ENCODE measurements around the gene KCTD10.

- RRBS, result no CpG with 5 or more reads among the region's 3 CpGs
Observed at GRCh38 chr12:108565191-108565516, 2.8 kb downstream of the ISCU start.

- RRBS, result no CpG with 5 or more reads among the region's 8 CpGs
Observed at GRCh38 chr12:108641938-108642523, 8.3 kb upstream of the SELPLG start.

- RRBS, result no CpG with 5 or more reads among the region's 6 CpGs
Observed at GRCh38 chr12:108646277-108646788, 12.6 kb upstream of the SELPLG start.

DNA sequence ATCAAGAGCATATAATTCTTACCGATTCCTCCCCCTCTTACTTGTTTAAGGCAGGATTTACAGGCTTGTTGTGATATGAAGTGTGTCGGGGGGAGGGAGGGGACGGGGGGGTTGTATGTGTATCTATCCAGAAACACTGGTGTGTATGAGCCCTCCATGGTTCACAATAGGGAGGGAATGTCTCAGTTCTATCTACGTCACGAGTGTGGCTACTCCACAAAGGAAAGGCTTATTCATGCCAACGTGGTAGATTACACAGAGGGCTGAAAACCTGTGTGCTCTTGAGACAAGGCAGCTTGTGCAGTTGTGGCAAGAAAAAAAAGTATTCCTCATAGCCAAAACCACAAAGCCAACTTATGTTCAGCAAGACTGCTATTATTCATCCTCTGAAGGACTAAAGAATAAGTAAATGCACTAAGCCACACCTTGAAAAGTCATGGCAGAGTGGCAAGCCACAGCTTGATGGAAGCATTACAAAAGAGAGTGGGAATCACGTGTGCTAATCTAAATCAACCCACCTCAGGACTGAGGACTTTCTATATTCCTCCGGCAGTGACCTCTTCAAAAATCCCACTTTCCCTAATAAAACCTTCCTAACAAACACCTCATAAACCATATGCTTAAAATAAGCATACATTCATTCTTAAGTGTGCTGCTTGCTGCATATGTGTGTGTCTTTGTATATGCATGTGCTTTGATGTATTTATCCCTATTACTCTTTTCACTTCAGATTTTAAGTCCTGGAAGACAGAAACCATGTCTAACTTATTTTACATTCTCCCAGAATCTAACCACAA lies 34.8 kb downstream of the CORO1C start:
- RRBS, result no CpG with 5 or more reads among the region's 8 CpGs

DNA sequence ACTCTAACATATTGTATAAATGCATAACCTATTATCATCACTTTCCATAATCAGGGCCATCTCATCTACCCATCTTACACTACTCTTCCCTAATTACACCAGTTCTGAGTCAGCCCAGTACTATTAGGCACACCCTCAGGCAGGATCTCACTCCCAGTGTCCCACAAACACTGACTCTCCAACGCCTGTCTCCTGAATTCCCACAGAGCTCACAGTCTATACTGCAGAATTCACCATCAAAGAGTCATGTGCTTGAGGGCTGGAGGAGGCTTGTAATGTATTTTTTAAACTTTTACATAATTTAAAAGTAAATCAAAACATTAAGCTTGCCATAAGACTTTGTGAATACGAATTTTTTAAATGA lies 10.1 kb downstream of the CORO1C start:
- RRBS, result no CpG with 5 or more reads among the region's 2 CpGs

DNA sequence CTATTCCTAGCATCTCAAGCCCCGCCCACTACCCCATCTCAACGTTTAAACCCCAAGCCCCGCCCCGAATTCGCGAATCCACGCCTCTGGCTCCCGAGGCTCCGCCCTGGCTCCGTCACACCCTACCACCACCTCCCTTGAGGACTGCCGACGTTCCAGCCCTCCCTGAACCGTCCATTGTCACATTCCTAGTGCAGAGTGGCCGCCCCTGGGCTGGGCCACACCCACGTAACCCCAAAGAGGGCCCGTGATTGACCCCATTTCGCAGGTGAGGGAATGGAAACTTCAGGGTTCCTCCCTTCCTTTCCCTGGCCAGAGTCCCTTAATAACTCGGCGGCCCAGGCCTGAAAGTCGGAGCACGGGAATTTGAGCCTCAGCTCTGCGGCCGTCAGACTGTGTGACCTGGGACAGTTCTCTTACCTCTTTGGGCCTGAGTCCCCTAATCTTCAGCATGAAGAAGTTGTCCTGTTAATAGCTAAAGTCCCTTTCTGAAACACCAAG lies 806 bp upstream of the CORO1C start:
- RRBS, result no CpG with 5 or more reads among the region's 23 CpGs

DNA sequence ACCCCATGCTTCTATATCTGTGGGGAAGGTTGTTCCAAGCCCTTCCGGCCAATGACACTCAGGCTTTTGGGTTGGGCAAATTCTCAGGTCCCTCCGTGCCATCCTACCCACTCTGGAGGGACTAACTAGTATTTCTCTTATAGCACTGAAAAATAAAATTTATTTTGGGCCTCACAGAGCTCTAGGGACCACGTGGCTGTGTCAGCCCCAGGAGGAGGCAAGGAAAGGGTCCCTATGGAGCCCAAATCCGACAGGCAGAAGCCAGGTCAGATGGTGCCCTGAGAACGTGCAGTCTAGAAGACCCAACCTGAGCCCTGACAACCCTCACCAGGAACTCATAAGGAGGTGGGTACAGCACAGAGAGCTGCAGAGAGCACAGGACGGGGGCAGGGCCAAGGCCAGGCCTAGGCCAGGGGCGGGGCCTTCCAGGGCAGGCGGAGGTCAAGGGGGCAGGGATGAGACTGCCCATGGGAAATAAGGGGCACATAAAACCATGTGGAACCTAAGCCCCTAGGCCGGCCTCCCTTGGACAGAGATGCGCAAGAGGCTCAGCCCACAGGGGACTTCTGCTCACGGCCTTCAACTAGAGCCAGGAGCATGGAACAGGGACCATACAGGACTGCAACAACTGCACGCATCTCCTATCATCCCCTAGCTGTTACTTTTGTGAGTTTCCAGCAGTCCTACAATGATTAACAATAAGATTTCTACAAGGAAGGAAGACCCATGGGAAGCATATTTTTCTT lies 45.1 kb downstream of the SSH1 start:
- RRBS, result no CpG with 5 or more reads among the region's 12 CpGs

- RRBS, result no CpG with 5 or more reads among the region's 16 CpGs
Observed at GRCh38 chr12:108838027-108838836, 19.2 kb downstream of the SSH1 start.

DNA sequence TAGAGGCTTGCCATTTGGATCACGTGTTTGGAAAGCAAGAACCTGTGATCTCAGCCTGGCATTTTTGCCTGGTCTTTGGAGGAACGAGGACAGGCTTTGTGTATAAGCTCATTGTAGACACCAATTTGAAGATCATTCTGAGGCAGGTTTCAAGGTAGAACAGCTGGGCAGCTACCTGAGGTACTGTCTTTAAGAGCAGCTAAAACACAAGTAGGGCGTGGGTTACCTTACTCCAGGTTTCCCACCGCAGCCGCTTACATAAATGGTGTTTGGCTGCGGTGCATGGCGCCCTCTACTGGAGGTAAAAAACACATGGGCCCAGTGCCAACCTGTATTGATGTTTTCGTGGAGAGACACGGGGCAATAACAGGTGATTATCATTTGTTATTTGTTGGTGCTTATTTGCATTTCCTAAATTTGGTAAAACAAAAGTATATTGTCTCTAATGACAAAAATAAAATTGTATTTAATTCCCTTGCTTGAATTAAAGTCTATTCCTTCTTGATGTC lies 69.8 kb downstream of the SVOP start:
- RRBS, result no CpG with 5 or more reads among the region's 9 CpGs

GRCh38 chr12:109099244-109099762 lies 1.9 kb downstream of the UNG start:
- RRBS, result no CpG with 5 or more reads among the region's 5 CpGs

- RRBS, result no CpG with 5 or more reads among the region's 13 CpGs
Observed at GRCh38 chr12:109124817-109125479, 8.6 kb downstream of the ACACB start.

- RRBS, result no CpG with 5 or more reads among the region's 3 CpGs
Observed at GRCh38 chr12:109288560-109289078, 20.5 kb downstream of the FOXN4 start.

DNA sequence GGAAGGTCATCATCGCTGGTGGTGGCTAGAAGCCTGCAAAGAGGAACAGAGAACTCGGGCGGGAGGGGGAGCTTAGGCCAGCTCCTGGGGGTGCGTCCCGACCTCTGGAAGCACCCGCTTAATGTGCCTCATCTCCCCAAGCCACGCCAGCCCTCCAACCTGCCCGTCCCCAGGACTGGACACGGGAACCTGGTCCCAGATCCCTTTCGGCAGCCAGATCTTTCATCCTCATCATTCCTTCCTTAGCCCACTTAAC lies 18.9 kb downstream of the FOXN4 start:
- RRBS, result no CpG with 5 or more reads among the region's 10 CpGs

GRCh38 chr12:109388969-109389632 lies 41.4 kb downstream of the MYO1H start:
- RRBS, result no CpG with 5 or more reads among the region's 9 CpGs

- RRBS, result 2% methylated on average over 11 of the region's 48 CpGs
Observed at GRCh38 chr12:109476409-109477544, at the start of gene KCTD10. Gene KCTD10, minus strand, starts transcription at chr12:109477300.

DNA sequence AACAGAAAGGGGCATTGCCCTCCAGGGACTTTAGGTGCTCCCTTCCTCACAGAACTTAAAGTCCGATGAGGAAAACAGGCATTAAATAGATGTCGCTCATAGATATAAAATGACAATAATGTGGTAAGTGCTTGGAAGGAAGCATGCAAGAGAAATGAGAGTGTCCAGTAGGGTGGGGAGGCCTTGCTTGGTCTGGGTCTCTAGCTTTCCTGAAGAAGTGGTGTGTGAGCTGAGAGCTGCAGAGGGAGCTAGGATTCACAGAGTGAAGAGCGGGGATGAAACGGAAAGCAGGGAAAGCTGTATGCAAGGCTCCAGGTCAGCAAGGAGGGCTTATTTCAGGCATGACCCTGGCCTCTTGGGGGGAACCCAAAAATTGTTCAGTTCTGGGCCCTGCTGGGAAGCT lies 11.7 kb downstream of the UBE3B start:
- RRBS, result no CpG with 5 or more reads among the region's 4 CpGs

- RRBS, result no CpG with 5 or more reads among the region's 3 CpGs
Observed at GRCh38 chr12:109574757-109575072, 1.1 kb downstream of the MVK start.

- RRBS, result no CpG with 5 or more reads among the region's 33 CpGs
Observed at GRCh38 chr12:109588443-109589532, 15.2 kb downstream of the MVK start.

- RRBS, result no CpG with 5 or more reads among the region's 12 CpGs
Observed at GRCh38 chr12:109721213-109721865, 7.7 kb downstream of the FAM222A start.